ENCODE data around the gene HABP2.

GRCh38 chr10:112949443-112949798, 626 bp upstream of the TCF7L2 start:
- CAGE, long polyA plus RNA, result no peak
- RRBS, result no CpG with 5 or more reads among the region's 3 CpGs

DNA sequence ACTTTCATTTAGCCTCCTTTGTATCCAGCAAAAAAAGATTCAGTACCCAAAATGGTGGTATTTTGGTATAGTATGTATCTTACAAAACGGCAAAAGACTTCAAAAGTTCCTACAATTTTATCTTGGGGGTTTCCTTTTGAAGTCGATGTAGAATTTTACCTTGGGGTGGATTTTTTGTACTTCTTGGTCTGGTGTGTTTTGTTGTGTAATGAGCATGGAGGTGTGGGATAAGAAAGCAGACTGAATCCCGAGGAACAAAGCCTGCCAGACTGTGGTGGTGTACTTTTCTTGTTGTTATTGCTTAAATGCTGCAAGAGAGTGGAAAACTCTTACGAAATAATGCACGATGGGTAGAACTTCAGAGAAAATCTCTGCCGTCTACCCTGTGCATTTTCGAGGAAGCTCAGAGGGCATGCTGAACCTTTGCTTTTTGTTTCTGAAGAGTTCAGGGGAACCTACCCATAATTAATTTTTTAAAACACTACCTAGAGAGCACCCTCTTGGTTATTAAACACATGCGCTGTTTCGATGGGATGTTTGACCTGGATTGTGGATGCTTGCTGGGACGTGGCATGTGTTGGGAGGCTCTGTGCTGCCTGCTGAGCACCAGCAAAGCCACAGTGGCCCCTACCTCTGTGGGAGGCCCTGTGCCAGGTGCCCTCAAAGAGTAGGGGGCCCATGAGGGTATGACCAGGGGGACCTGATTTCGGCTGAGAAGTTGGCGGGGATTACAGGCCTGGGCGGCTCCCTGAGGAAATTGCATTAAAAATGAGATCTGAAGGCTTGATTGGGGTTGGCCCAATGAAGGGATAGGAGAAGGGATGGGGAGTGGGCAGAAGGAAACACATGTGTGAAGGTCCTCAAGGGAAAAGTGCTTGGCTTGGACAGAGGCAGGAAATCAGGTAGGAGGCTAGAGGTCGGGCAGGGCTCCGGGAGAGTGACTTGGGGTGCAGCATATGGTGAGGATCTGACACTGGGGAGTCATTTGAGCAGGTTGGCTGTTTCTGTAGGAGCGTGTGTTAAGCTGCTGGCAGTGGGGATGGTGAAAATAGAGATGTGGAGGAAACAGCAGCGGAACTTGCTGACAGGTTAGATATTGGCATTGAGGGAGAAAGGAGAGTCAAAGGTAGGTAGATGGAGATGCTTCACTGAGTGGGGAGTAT, 94.2 kb downstream of the TCF7L2 start:
- CAGE, long polyA plus RNA, result no peak
- RRBS, result no CpG with 5 or more reads among the region's 17 CpGs

DNA sequence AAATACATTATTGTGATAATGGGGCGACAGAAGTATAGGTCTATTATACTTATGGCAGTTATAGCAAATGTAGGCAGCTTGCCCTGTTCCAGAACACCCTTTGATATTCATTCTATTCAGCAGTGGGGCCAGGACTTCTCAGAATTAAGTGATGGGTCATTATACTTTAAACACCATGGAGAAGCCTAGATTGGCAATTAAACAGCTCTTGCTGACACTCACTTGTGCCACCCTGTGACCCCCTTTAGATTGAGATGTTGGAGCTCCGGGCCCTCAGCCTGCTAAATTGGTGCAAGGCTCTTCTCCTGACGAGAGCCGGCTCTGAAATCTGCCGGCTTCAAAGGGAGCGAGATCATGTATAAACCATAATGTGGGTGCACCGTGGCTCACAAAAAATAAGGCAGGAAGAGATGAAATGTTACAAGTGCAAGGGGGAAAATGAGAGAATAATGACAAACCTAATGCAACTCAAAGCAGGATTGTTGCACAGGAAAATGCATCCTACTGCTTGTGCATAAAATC, 198.0 kb downstream of the TCF7L2 start:
- CAGE, long polyA plus RNA, result no peak
- RRBS, result 100% methylated on average over 1 of the region's 7 CpGs

DNA sequence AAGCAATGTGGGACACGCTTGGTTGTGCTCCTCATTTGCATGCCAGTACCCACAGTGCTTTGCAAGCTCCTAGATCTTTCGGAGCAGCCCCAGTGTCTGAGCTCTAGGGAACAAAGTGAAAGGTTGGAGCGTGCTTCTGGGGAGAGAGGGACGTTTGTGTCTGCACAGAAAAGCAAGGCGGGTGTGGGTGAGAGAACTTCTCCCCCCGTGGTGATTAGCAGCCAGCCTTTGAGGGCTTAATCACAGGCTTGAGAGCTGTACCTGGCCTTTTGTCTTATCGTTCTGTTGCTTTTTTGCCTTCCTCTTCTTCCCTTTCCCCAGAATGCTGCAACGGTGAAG, 76.6 kb upstream of the HABP2 start:
- CAGE, long polyA plus RNA, result no peak
- RRBS, result no CpG with 5 or more reads among the region's 8 CpGs

GRCh38 chr10:113552707-113553227, at the start of gene HABP2:
TSS of gene HABP2 (plus strand) at chr10:113553053.
- CAGE, long polyA plus RNA, result no peak
- RRBS, result no CpG with 5 or more reads among the region's 3 CpGs

- CAGE, long polyA plus RNA, result no peak
- RRBS, result no CpG with 5 or more reads among the region's 8 CpGs
These were observed 1.2 kb downstream of the HABP2 start for GRCh38 chr10:113553940-113554641.

- CAGE, long polyA plus RNA, result no peak
These were observed 11.1 kb downstream of the NRAP start for GRCh38 chr10:113652884-113653083.

DNA sequence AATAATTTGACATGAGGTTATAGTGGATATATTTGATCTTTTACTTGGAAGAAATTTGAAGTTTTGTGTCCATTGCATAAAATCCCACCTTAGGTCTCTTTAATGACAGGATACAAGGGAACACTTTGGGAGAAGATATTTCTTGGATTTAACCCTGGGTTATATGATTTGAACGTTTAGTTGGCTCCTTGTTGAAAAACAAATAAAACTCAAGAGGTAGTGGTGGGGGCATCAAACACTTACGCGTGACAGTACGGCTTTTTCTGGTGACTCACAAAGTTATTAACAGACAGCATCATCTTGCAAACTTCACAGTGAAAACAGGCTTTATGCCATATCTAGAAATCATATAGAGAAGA, 753 bp downstream of the NRAP start:
- CAGE, long polyA plus RNA, result no peak
- RRBS, result no CpG with 5 or more reads among the region's 4 CpGs

DNA sequence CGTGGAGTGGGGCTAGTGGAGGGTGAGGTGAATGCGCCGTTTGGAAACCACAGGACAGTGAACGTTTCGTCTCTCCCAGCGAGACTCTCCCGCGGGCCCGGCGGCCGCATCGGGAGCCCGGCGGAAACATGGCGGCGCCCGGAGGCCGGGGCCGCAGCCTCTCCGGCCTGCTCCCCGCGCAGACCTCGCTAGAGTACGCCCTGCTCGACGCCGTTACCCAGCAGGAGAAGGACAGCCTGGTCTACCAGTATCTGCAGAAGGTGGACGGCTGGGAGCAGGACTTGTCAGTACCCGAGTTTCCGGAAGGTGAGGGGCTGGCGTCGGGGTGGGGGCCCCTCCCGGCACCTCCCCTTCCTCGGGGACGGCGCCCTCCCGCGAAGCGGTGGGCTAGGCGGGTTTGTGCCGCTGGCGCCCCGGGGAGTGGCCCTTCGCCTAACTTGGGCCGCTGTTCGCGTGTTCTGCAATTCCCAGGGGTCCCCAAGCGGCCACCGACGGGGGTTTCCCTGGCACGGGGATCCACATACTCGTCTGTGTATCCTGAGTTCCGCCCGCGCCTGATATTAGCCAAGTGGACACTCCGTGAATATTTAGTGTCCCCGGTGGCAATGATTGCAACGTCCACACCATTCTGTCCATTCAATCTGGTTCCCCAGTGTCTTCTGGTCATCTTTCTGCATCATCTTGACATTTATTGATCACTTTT, 435 bp downstream of the NHLRC2 start:
- CAGE, long polyA plus RNA, result no peak
- RRBS, result 2% methylated on average over 13 of the region's 58 CpGs

GRCh38 chr10:114145488-114145866, 28.5 kb downstream of the CCDC186 start:
- CAGE, long polyA plus RNA, result no peak
- RRBS, result no CpG with 5 or more reads among the region's 3 CpGs

- CAGE, long polyA plus RNA, result no peak
- RRBS, result no CpG with 5 or more reads among the region's 9 CpGs
These were observed 1.0 kb downstream of the CCDC186 start for GRCh38 chr10:114172863-114173519.

- CAGE, long polyA plus RNA, result no peak
- RRBS, result no CpG with 5 or more reads among the region's 2 CpGs
These were observed 32.9 kb downstream of the VWA2 start for GRCh38 chr10:114272024-114272279.

- CAGE, long polyA plus RNA, result no peak
- RRBS, result no CpG with 5 or more reads among the region's 15 CpGs
These were observed 71.7 kb downstream of the AFAP1L2 start for GRCh38 chr10:114332301-114333371.

- CAGE, long polyA plus RNA, result no peak
- RRBS, result no CpG with 5 or more reads among the region's 18 CpGs
These were observed 30.0 kb downstream of the AFAP1L2 start for GRCh38 chr10:114373934-114375006.

DNA sequence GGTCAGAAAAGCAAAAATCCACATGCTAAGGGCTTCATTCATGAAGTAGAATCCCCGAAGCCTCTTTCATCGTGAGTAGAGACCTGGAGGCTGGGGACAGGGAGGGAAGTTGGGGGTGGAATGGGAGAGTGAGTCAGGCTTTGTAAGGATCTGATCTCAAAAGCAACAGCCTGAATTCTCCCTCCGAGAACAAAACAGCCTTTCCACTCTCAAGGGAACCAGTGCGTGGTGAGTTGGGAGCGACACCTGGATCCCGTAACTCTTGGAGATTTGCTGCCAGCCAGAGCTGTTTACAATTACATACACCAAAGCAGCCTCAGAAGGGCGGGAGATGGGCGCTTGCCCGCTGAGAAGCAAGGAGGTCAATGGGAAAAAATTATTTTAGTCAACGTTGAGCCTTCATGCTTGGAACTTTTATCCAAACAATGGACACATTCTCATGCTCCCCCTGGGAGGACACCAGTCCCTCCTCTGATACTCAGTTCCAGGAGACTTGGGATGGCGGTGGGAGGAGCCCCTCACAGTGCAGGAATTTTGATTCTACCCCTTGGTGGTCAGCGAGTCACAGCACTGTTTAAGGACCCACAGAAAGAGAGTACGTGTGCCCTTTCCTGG, 10.7 kb downstream of the AFAP1L2 start:
- CAGE, long polyA plus RNA, result no peak
- RRBS, result no CpG with 5 or more reads among the region's 13 CpGs

GRCh38 chr10:114395660-114396030, 8.7 kb downstream of the AFAP1L2 start:
- CAGE, long polyA plus RNA, result no peak
- RRBS, result no CpG with 5 or more reads among the region's 3 CpGs

DNA sequence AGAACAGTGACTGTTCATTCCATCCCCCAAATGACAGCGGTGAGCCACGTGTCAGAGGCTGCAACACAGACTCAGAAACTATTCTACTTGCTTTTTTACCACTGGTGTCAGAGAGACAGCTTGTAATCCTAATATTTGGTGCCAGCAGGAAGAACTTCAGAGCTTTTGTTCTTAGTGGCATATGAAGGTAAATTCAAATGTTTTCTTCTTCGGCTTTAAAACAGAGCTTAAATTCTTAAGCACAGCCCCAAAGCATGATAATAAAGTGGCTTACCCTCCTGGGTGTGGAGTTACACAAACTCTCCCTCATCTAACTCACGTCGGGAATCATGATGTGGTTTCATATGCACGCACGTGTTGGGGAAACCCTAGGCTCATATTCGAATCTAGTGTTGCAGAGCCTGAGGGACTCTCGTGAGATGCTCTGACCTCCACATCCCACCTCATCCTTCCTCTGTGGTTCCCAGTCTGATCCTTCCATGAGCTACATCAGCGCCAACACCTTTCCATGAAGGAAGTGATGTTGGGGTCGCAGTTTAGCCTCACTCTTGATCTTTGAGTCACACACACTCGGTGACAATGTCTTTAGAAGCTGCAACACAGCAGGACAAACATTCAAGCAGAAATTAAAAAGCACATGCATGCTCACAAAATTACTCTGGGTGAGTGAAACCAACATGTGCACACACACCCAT, 30.3 kb upstream of the AFAP1L2 start:
- CAGE, long polyA plus RNA, result no peak
- RRBS, result no CpG with 5 or more reads among the region's 12 CpGs

GRCh38 chr10:114485559-114485829, 81.2 kb upstream of the AFAP1L2 start:
- CAGE, long polyA plus RNA, result no peak

- CAGE, long polyA plus RNA, result no peak
- RRBS, result no CpG with 5 or more reads among the region's 6 CpGs
These were observed 106.6 kb downstream of the ABLIM1 start for GRCh38 chr10:114551387-114552031.

GRCh38 chr10:114696729-114697694, 38.9 kb upstream of the ABLIM1 start:
- CAGE, long polyA plus RNA, result no peak
- RRBS, result no CpG with 5 or more reads among the region's 12 CpGs

Data from mammary epithelial cell (primary cell).